Caco-2 (cell line): ENCODE measurements around a stretch of chr10.

DNA sequence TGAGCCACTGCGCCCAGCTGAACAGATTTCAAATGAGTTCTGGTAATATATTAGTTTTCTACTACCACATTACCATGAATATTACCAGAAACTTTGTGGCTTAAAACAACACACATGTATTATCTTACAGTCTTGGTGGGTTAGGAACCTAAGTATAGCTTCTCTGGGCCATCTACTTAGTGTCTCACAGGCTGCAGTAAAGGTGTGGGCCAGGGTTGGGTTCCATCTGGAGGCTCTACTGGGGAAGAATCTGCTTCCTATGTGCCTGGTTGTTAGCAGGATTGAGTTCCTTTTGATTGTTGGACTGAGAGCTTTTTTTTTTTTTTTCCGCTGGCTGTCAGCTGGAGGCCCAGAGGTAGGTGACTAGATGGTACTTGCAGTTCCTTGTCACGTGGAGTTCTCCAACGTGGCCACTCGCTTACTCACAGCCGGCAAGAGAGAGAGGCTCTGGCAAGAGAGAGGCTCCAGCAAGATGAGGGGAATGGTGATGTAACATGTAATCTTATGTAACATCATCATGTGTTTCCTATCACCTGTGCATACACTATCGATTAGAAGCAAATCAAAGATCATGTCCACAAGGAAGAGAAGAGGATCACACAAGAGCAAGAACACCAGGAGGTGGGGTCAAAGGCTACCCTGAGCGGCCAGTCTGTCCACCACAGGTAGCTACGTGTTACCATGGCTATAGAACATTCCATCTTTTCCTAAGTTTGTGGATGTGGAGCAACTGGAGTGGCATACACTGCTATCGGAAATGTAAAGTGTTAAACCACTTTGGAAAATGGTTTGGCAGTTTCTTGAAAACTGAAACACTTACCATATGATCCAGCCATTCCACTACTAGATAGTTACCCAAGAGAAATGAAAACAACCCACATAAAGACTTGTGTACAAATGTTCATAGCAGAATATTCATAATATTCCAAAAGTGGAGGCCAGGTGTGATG, 4.0 kb upstream of the BORCS7 start:
- PRO-cap: no peak
- RRBS: no CpG with 5 or more reads among the region's 10 CpGs

- PRO-cap: no peak
- RRBS: no CpG with 5 or more reads among the region's 16 CpGs
Measured at GRCh38 chr10:103053850-103054674, 136.0 kb downstream of the CNNM2 start.

DNA sequence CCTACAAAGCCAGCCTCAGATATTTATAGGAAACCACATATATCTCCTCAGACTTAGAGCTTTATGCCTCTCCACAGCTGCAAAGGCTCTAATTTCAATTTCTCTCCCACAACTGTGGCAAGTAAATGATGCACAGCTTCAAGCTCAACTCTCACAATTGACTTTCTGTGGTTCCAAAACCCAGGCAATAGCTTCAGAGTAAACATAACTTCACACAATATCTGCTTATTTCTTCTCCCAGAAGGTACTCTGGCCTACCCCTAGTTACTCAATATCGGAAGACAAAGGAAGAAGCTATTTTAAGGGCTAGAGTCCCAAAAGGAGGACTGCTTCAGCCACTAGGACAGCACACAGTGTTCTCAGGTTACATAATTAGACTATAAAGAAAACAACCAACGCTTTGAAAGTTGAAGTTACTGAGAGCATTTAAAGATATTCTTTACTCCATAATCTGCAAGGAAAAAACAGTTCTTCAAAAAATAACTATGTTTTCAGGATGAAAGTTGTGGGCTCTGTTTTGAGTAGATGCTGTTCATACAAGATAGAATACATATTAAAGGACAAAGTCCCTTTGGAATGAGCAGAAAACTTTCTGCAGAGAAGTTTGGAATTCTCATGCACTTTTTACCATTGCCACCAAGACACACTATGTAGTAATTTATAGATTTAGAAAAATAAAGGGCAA, 81.9 kb downstream of the NT5C2 start:
- PRO-cap: no peak
- RRBS: no CpG with 5 or more reads among the region's 2 CpGs

DNA sequence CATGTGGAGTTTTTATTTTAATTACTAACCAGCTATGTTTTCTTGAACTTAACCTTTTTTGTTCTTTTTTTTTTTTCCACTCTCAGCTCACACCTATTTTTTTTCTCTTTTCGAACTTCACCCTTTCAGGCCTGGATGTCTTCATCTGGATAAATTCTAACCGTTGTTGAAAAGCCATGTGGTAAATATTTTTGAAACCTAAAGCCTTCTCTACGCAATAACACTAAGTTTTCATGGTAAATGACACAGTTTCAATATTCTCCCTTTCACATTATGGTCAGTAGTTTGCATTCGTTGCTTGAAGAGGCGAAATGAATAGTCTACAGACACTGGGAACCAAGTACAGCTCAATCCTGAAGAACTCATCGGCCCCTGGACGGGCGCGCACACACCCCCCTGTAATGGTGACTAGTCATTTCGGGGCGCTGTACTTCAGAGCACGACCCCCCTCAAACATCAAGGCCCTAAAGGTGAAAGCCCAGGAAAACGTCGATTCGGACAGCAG, 1.1 kb downstream of the NT5C2 start:
- PRO-cap: no peak
- RRBS: no CpG with 5 or more reads among the region's 15 CpGs

GRCh38 chr10:103241199-103242126, 4.2 kb upstream of the RPEL1 start:
- PRO-cap: bidirectional peak, plus-strand start at chr10:103241736, minus-strand start at chr10:103241489
- RRBS: no CpG with 5 or more reads among the region's 11 CpGs

- PRO-cap: bidirectional peak, plus-strand start at chr10:103368367, minus-strand start at chr10:103368282; bidirectional peak, plus-strand start at chr10:103368741, minus-strand start at chr10:103368602
- RRBS: 3% methylated on average over 24 of the region's 78 CpGs
Measured at GRCh38 chr10:103368122-103369049, 610 bp downstream of the TAF5 start.

- PRO-cap: no peak
- RRBS: no CpG with 5 or more reads among the region's 2 CpGs
Measured at GRCh38 chr10:103396942-103397290, 490 bp downstream of the PDCD11 start.

- PRO-cap: no peak
- RRBS: 88% methylated on average over 3 of the region's 17 CpGs
Measured at GRCh38 chr10:103397388-103397743, 940 bp downstream of the PDCD11 start.

- PRO-cap: no peak
- RRBS: no CpG with 5 or more reads among the region's 5 CpGs
Measured at GRCh38 chr10:103491994-103492381, 1.5 kb upstream of the NEURL1 start.

GRCh38 chr10:103653442-103654380, 160.2 kb downstream of the NEURL1 start:
- PRO-cap: no peak
- RRBS: no CpG with 5 or more reads among the region's 12 CpGs

DNA sequence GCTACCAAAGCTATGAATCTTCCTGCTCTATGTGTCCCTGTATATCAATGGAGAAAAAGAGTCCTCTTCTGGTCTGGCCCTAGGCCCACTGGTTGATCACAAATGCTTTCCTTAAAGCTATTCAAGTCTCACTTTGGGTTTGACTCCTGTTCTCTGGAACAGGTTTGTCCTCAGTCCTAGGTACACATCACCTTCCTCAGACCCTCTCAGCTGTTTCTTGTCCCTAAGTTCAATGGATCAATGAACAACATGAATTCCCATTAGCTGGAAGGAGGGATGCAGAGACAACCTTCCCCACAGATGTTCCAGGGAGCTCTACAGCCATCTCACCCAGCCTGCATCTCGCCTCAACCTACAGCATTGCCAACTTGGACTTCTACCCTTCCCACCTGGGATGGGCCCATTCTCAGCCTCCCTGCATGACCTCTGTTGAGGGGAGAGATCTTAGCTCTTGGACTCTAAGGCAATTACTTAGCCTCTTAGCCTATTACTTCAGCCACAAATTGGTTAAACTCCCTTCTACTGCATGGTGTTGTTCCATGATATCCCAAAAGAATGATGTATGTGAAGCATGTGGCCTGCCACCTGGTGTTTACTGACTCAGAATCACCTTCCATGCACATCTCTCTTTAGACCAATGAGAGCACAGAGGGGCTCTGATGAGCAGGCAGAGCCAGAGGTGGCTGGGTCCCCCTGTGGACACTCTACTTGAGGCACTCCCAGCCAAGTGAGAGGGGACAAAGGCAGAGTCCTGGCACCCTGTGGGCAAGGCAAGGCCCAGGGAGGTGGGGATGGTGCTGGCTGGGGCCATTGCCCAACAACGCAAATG, 164.2 kb downstream of the NEURL1 start:
- PRO-cap: no peak
- RRBS: no CpG with 5 or more reads among the region's 2 CpGs

- PRO-cap: no peak
- RRBS: no CpG with 5 or more reads among the region's 6 CpGs
Measured at GRCh38 chr10:103659736-103660094, 166.2 kb downstream of the NEURL1 start.

DNA sequence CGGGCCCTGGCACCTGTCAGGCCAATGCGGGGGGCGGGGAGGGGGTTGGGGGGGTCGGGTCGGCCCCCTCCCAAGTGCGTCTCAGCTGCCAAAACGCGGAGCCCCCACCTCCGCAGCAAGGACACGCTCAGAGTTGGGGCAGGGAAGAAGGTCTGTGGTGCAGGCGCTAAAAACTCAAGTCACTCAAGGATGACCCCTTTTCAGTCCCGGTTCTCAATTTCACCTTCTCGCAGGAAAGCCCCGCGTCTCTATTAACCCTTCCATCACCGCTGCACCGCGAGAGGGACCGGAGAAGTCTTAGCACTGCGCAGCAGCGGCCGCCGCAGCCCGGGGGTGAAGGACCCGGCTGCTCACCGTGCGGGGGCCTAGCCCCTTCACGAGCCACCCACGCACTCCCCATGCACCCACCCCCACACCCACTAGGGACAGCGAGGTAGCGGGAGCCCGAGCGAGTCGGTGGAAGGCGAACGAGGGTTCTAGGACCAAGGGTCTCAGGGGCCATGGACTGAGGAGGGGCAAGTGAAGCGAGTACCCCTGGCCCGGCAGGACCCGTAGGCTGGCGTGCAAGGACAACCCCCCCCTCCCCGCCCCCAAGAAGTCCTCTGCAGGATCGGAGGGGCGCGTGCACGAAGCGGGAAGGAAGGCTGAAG, 162.9 kb downstream of the SH3PXD2A start:
- PRO-cap: no peak
- RRBS: 85% methylated on average over 12 of the region's 46 CpGs

GRCh38 chr10:103701595-103702584, 153.5 kb downstream of the SH3PXD2A start:
- PRO-cap: no peak
- RRBS: no CpG with 5 or more reads among the region's 3 CpGs

DNA sequence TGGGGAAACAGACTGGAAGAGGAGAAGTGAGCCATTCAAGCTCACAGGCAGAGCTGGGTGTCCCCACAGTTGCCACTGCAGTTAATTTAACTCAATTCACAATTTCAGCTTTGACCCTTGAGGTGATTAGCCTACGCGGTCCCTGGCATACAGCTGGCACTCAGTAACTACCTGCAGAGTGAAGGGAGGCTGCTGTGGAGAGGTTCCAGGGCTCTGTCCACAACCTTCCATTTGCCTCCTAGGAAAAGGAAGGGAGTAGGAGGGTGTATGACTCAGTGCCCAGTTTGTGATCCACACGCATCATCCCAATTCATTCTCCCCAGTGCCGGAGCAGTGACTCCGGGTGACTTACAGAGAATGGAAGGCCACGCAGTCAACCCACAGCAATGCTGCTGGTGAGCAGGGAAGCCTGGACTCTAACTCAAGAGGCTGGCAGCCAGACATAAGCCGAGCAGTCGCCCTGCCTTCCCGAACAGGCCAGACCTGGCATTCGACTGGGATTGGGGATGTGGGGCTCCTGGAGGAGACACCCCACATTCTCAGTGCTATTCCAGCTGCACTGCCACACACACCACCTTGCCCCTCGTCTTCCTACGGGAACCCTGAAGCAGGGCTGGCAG, 140.0 kb downstream of the SH3PXD2A start:
- PRO-cap: no peak
- RRBS: no CpG with 5 or more reads among the region's 12 CpGs

DNA sequence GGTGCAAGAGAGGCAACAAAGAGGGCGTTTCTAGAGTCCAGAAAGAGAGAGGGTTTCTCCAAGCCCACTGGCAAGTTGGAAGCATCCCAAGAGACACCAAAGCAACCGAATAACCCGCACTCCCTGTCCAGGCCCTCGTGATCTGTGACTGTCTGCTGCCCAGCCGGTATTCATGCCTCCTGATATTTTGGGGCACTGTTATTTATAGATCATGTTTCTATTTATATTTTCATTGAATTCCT, 103.7 kb downstream of the SH3PXD2A start:
- PRO-cap: no peak
- RRBS: no CpG with 5 or more reads among the region's 5 CpGs

- PRO-cap: no peak
- RRBS: no CpG with 5 or more reads among the region's 5 CpGs
Measured at GRCh38 chr10:103758131-103758723, 97.1 kb downstream of the SH3PXD2A start.

GRCh38 chr10:104005858-104006250, 38.9 kb downstream of the SLK start:
- PRO-cap: no peak
- RRBS: no CpG with 5 or more reads among the region's 5 CpGs

DNA sequence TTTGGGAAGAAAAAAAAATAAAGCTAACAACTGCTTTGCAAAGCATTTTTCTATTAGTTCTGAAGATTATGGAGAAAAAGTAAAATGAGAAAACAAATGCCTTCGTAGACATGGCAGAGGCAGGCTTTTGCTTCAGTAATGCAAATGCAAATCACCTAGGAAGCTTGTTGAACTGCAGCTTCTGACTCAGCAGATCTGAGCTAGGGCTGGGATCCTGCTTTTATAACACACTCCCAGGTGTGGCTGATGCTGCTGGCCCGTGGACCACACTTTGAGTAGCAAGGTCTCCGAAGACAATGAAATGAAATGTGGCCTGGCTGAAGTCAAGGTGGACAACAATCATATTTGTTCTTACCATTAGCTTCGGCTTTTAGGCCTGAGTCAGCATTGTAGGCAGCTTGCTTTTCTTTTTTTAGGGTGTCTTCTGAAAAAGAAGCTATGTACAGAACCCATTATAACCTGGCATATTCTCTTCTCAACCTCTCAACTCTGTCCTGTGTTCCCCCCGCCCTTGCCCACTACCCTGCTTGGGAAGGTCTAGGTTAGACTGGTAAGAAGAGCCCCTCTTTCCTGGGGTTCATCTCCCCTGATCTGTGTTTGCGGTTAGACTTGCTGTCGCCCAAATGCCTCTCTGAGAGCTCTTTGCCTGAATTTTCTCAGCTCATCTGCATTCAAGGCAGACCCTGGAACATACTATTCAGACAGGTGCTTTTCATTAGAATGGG, 26.2 kb downstream of the COL17A1 start:
- PRO-cap: no peak
- RRBS: no CpG with 5 or more reads among the region's 7 CpGs

GRCh38 chr10:104117605-104118412, 4.2 kb upstream of the SFR1 start:
- PRO-cap: no peak
- RRBS: no CpG with 5 or more reads among the region's 6 CpGs